OCI-LY7 (cell line): ENCODE results near the genes GNB5 and MYO5A.

GRCh38 chr15:51852109-51852579, 22.7 kb downstream of the TMOD3 start:
- PRO-cap, result no peak
- RAMPAGE, long total RNA, result no peak

DNA sequence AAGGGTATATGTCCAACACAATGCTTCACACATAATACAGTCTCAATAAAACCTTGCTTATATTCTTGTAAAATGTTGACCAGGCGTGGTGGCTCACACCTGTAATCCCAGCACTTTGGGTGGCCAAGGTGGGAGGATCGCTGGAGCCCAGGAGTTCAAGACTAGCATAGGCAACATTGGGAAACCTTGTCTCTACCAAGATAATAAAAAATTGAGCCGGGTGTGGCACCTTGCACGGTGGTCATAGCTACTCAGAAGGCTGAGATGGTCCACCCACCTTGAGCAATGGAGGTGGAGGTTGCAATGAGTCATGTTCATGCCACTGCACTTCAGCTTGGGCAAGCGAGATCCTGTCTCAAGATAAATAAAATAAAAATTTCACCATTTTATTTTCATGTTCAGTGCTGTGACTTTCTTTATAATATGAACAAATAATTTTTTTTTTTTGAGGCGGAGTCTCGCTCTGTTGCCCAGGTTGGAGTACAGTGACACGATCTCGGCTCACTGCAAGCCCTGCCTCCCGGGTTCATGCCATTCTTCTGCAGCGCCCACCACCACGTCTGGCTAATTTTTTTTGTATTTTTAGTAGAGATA, 12.6 kb downstream of the MAPK6 start:
- PRO-cap, result no peak
- RAMPAGE, long total RNA, result no peak

GRCh38 chr15:52093331-52094522, 18.8 kb downstream of the BCL2L10 start:
- PRO-cap, result no peak
- RAMPAGE, long total RNA, result no peak

GRCh38 chr15:52139473-52140145, 27.0 kb upstream of the BCL2L10 start:
- PRO-cap, result no peak
- RAMPAGE, long total RNA, result no peak

- PRO-cap, result no peak
- RAMPAGE, long total RNA, result no peak
Measured at GRCh38 chr15:52191172-52191659, at the start of gene GNB5. Gene GNB5, minus strand, starts transcription at chr15:52191392.

GRCh38 chr15:52208390-52208633, 17.1 kb upstream of the GNB5 start:
- PRO-cap, result no peak
- RAMPAGE, long total RNA, result no peak

GRCh38 chr15:52223358-52224022, 32.3 kb upstream of the GNB5 start:
- PRO-cap, result bidirectional peak, plus-strand start at chr15:52223598, minus-strand start at chr15:52223609
- RAMPAGE, long total RNA, result no peak

- PRO-cap, result no peak
- RAMPAGE, long total RNA, result no peak
Measured at GRCh38 chr15:52254815-52255446, 40.7 kb downstream of the MYO5C start.

GRCh38 chr15:52257555-52258268, 37.9 kb downstream of the MYO5C start:
- PRO-cap, result no peak
- RAMPAGE, long total RNA, result no peak

GRCh38 chr15:52293443-52294228, 2.0 kb downstream of the MYO5C start:
- PRO-cap, result no peak
- RAMPAGE, long total RNA, result no peak

DNA sequence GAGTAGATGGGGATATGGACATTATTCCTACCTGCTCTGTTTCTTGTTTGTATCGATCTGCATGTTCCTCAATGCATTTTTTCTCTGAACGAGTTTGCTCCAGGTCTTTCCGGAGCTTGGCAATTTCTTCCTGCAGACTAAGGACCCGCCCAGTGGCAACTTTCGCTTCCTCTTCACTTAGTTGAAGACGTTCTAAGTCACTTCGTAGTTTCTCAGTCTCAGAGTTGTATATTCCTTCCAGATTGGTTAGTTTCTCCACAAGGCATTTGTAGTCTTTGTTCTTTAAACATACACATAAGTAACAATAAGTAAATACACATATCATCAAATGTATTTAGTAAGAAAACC, 74.5 kb upstream of the MYO5C start:
- PRO-cap, result no peak
- RAMPAGE, long total RNA, result no peak

DNA sequence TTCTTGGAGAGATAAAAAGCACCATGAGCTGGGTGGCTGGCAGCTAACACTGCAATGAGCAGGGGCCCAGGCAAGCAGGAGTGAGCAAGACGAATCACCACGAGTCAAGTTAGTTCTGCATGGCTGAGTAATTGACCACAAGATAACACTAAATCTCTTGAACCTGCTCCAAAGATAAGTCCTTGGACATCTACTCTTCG, 100.9 kb downstream of the MYO5A start:
- PRO-cap, result no peak
- RAMPAGE, long total RNA, result no peak

DNA sequence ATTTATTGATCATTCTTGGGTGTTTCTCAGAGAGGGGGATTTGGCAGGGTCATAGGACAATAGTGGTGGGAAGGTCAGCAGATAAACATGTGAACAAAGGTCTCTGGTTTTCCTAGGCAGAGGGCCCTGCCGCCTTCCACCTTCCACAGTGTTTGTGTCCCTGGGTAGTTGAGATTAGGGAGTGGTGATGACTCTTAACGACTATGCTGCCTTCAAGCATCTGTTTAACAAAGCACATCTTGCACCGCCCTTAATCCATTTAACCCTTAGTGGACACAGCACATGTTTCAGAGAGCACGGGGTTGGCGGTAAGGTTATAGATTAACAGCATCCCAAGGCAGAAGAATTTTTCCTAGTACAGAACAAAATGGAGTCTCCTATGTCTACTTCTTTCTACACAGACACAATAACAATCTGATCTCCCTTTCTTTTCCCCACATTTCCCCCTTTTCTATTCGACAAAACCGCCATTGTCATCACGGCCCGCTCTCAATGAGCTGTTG, 69.5 kb downstream of the MYO5A start:
- PRO-cap, result no peak
- RAMPAGE, long total RNA, result no peak

DNA sequence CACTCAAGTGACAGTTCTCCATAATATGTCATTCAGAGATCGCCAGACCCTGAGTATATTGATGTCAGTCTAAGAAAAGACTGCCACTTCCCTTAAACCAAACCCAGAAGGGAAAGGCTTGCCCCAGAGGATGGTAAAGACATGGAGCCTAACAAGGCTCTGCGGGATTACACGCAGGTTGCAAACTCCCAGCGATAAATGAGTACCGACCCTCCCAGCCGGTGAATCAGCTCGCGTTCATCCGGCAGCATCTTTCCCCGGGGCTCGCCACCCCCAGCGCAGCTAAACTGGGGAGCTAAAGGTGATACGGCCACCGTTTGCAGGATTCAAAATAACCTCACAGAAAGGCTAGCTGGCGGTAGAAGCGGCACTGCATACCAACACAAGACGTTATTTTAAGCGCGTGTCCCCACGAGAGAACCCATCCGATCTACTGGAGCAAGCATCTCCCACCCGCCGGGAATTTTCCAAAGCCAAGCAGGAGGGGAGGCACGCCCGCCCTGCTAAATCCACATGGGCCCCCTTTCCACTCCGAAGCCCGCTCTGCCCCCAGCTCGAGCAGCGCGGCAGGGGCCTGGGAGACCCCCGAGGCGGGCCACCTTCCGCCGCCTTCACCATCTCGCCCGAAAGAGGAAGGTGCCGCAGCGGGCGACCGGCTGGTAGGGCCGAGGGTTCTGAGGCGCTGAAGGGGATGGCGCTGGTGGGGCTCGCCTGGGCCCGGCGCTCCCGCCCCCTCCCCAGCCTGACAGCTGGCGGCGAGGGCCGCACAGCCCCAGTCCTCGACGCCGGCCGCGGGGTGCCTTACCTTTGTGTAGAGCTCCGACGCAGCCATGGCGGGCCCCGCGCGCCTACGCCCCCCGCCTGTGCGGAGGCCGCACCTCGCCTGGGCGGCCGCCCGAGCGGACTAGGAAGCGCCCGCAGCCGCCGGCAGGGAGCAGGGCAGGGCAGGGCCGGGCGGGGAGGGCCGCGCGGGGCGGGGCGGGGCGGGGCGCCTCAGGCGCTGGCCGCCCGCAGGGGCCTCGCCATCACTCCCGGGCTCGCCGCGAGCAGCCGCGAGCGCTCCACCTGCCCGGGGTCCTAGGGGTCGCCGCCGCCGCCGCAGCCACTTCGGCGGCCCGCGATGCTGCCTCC, at the start of gene MYO5A:
Gene MYO5A (minus strand): TSS at position 906 of the 1,131 bp plus-strand sequence.
- PRO-cap, result bidirectional peak, plus-strand start at position 1,028 of the sequence, minus-strand start at position 906 of the sequence
- RAMPAGE, long total RNA, result no peak

DNA sequence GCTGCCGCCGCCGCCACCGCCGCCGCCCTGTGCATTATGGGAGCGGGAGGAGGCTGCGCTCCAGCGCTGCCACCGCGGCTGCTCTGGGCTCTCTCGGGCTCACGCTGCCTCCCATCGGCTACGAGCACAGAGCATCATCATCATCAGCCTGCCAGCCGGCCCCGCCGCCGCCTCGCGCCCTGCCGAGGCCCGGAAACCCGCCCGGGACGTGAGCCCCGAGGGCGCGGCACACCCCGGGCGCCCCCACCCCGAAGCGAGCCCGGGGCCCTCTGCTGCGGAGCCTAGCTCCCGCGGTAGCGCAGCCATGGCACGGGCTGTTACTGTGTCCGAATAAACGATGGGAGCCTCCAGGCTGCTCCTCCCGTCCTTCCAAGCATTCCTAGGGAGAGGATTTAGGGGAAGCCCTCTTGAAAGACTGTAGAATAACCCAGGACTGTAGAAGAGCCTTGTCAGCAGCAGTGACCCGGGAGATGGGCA, 464 bp upstream of the MYO5A start:
- PRO-cap, result no peak
- RAMPAGE, long total RNA, result no peak

DNA sequence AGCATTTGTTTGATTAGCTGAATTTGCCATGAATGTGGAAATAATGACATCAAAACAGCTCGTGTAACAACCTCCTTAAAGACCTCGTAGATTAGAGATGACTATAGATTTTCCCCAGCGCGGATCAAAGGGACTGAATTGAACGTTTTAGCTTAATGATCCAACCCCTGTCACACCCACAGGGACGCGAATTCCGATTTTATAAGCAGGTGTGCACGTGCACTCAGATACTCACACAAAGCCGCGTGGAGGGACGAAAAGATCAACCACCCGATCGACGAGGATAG, 7.2 kb downstream of the ONECUT1 start:
- PRO-cap, result no peak
- RAMPAGE, long total RNA, result no peak

- PRO-cap, result no peak
- RAMPAGE, long total RNA, result no peak
Measured at GRCh38 chr15:52787572-52787923, 2.6 kb downstream of the ONECUT1 start.

DNA sequence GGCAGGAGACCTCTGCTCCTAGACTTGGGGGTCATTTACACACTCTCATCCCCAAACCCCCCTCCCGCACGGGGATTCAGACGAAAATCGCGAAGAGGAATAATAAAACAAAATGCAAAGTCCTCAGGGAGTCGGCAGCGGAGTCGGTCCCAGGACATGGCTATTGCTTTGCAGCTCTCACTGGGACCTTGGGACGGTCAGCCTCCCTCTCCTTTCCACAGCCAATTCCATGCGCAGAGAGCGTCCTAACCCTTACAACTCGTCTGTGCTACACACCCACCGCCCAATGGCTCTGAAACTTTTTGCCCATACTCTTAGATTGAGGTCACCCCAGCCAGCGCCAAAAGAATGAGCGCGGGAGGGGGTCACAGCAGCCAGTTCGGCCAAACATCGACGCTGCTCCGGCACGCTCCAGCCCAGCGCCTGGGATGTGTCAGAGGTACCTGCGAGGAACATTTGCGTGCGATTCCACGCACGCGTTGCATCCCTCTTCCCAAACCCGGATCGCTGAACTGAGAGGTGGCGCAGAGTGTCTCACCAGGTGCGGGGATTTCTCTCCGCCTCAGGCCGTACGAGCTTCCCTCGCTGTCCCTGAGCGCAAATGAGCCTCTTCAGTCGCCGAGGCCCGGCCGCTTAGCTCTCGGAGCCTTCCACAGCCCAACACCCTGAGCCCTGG, 2.1 kb downstream of the ONECUT1 start:
- PRO-cap, result no peak
- RAMPAGE, long total RNA, result no peak

DNA sequence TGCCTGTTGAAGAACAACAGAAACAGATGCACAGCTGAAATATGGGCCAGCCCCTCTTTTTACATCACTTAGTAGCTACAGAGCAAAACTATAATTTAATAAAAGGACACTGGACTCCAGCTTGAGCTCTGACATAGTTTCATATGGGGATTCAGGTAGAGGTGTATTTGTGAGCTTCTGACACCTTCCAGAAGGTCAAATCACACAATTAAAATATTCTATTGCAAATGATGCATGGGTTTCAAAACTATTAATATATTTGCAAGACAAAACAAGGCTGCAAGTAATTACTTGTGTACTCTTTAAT, 338.6 kb downstream of the WDR72 start:
- PRO-cap, result no peak
- RAMPAGE, long total RNA, result no peak

GRCh38 chr15:53448042-53448620, 311.3 kb downstream of the WDR72 start:
- PRO-cap, result no peak
- RAMPAGE, long total RNA, result no peak